ENCODE results near the gene CLPSL1.

DNA sequence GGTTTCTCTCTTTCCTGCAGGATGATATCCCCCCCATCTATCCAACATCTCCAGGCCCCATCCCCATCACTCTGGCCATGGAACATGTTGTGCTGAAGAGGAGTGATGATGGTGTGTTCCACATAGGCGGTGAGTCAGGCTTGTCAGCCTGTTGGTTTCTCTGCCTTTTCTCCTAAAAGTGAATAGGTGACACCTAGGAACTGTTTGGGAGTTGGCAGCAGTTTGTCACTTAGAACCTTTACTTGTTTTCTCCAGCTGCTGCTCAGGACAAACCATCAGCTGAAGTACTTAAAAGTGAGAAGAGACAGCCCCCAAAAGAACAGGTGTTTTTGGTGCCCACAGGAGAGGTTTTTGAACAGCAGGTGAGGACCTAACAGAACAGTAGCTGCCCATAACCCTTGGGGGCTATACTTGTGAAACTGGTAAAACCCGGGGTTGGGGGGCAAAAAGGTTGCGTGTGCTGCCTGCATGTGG lies 16.2 kb downstream of the TAF11 start:
- PRO-cap, 4 experiments = no peak in any of the 4 experiments
- RAMPAGE, long total RNA, 2 experiments = no peak in any of the 2 experiments

DNA sequence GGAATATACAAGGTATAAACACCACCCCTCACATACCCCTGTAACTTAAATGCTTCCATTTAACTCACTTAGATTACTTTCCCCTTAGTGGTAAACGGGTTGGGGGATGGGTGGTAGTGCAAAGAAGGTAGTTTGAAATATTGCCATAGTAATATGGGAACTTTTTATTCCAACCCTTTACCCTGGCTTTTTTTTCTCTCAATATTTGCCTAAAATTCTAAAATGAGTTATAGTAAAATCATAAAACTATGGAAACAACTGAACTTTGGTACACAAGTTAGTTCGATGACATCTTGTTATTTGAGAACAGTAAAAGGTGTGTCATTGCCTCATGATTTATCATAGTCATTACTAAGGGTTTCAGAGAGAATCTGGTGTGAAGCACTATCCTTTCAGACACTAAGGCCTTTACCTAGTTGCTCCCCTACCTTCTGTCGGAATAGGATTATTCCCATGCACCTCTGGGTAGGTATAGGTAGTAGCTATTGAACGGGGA lies 11.5 kb downstream of the TAF11 start:
- PRO-cap, 4 experiments = no peak in any of the 4 experiments
- RAMPAGE, long total RNA, 2 experiments = no peak in any of the 2 experiments

- PRO-cap, 4 experiments = peak in 4 of 4 experiments; most common plus-strand start chr6:35017031 (in 4); most common minus-strand start chr6:35017107 (in 2)
- RAMPAGE, long total RNA, 2 experiments = start-site peak on the plus strand in 1 of 2 experiments, at chr6:35017026-35017118 at its widest, 23 reads per replicate
These were observed 124.5 kb downstream of the TCP11 start for GRCh38 chr6:35016353-35017412.

- PRO-cap, 4 experiments = no peak in any of the 4 experiments
- RAMPAGE, long total RNA, 2 experiments = no peak in any of the 2 experiments
These were observed 103.7 kb downstream of the TCP11 start for GRCh38 chr6:35037514-35037812.

DNA sequence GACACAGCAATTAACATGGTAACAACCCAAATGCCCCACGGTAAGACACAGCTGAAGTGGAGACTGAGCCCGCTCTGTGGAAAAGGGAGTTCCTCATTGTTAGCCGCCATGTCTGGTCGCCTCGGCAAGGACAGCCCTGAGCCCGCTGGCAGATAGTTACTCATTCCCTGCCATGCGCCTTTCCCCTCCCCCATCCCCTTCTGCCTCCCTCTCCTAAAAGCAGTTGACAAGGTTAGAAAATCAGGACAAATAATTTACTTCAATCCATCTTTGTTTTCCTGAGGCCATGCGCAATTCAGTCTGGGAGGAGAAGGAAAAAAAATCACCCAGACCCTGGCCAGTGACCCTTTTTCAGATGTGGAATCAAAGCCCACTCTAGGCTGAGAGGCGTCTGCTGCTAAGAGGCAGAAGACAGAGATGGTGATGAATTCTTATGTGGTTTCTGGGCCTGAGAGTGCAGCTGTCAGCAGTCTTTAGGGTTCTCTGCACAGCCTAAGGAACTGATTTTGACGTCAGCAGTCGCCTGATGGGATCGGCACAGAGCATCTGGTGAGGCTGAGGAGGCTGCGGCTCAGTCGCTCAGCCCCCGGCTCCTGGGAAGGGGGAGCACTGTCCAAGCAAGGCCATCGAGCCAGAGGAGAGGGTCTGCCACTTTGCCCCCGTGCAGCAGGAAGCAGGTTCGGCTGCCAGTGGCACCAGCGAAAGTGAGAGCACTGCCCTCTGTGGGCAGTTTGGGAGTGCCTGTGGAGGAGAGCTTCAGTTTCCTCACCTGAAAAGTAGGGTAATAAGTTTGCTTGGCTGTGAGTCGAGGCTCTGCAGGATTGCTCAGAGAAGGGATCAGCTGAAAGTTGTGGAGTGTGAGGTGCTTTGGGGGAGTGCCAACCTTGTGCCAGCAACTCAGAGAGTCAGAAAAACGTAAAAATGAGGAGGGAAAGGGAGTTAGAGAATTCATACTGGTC lies 92.6 kb downstream of the TCP11 start:
- PRO-cap, 4 experiments = peak in 3 of 4 experiments; most common plus-strand start position 540 of the sequence (in 3); most common minus-strand start position 406 of the sequence (in 3)
- RAMPAGE, long total RNA, 2 experiments = no peak in any of the 2 experiments

DNA sequence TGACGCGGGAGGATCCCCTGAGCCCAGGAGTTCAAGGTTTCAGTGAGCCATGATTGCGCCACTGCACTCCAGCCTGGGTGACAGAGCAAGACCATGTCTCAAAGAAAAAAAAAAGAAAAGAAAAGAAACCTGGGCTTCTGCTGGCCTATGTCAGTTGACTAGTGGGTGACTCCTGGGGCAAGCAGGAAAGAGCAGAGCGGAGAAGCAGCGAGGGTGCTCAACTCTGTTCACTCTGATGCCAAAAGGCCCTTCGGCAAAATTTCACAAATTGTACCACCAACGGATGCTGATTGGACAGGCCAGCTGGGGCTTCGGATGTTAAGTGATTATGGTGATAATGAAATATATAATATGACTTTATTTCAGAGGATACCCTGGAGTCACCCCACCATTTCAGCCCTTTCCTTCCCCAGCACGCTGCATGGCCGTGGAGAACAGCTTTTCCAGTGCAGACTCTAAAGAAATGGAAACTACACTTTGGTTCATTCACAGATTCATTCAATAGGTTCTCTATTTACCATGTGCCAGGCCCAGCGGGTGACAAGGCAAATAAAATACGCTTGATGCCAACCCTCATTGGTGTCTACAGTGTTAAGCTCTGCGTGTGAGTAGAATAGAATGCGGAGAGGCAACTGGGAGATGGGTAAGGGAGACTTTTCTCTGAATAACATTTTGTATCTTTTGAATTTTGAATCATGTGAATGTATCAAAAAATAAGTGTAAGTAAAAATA lies 89.9 kb downstream of the TCP11 start:
- PRO-cap, 4 experiments = no peak in any of the 4 experiments
- RAMPAGE, long total RNA, 2 experiments = no peak in any of the 2 experiments

DNA sequence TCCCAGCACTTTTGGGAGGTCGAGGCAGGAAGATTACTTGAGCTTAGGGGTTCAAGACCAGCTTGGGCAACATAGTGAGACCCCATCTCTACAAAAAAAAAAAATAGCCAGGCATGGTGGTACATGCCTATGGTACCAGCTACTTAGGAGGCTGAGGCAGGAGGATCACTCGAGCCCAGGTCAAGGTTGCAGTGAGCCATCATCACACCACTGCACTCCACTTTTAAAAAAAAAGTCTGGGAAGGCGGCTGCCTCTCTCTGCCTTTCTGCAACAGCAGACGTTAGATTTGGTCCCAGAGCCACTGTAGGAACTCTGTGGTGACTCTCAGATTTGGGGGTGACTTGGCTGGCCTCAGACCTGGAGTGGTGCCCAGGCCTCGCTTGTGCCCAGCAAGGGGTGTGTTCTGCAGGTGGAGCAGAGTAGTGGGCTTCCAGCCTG lies 66.8 kb downstream of the TCP11 start:
- PRO-cap, 4 experiments = peak in 3 of 4 experiments; most common plus-strand start position 165 of the sequence (in 3)
- RAMPAGE, long total RNA, 2 experiments = no peak in any of the 2 experiments

GRCh38 chr6:35318051-35319199 lies 20.8 kb downstream of the DEF6 start:
- PRO-cap, 4 experiments = peak in 4 of 4 experiments; most common plus-strand start chr6:35318640 (in 4); most common minus-strand start chr6:35319015 (in 4)
- RAMPAGE, long total RNA, 2 experiments = no peak in any of the 2 experiments

DNA sequence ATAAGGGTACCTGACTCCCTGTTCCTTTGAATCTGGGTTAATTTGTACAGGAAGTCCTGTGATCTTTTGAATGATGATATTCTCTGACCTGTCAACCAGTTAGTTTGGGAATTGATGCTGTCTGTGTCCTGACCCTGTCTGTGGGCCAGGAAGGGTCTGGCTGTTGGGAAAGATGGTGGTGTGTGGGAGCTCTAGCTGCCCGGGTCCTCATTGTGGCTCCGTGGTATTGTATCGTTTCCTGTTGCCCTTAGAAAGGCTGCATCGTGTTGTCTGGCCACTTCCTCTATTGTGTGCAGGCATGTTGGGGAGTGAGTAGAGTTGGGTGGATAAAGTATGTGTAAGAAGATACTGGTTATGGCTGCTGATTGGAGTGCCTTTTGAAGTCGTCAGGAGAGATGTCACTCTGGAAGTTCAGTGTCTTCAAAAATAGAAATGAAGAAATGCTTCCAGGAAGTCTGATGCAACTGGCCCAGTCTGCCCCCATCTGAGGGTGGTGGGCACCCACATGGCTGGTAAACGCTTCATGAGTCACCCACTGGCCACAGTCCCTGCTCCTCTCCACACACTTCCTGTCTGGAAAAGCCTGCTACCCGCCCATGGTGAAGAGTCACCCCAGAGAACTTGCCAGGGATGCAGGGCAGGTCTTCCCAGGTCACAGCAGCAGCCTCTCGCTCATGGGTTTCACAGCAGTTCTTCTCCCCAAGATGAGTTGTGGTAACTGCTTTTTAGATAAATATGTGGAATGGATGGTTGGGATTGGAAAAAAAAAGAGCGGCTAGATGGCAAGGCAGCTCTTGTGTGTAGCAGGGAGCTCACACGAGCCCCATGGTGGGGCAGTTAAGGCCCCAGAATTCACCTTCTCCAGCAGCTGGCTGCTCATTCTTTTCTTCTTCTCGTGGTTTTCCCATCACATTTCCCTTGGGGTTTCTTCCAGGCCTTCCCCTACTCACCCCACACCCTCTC lies 28.0 kb downstream of the PPARD start:
- PRO-cap, 4 experiments = peak in 3 of 4 experiments; most common plus-strand start position 615 of the sequence (in 2); most common minus-strand start position 212 of the sequence (in 1)
- RAMPAGE, long total RNA, 2 experiments = no peak in any of the 2 experiments

- PRO-cap, 4 experiments = no peak in any of the 4 experiments
- RAMPAGE, long total RNA, 2 experiments = no peak in any of the 2 experiments
These were observed 41.3 kb upstream of the FANCE start for GRCh38 chr6:35410803-35411199.

GRCh38 chr6:35455607-35456204 lies 3.6 kb downstream of the FANCE start:
- PRO-cap, 4 experiments = no peak in any of the 4 experiments
- RAMPAGE, long total RNA, 2 experiments = start-site peak on the plus strand in 1 of 2 experiments, at chr6:35455847-35455913 at its widest, 8 reads per replicate

GRCh38 chr6:35485978-35487007 lies 10.6 kb downstream of the TEAD3 start:
- PRO-cap, 4 experiments = peak in 1 of 4 experiments; most common minus-strand start chr6:35486394 (in 1)
- RAMPAGE, long total RNA, 2 experiments = no peak in any of the 2 experiments

DNA sequence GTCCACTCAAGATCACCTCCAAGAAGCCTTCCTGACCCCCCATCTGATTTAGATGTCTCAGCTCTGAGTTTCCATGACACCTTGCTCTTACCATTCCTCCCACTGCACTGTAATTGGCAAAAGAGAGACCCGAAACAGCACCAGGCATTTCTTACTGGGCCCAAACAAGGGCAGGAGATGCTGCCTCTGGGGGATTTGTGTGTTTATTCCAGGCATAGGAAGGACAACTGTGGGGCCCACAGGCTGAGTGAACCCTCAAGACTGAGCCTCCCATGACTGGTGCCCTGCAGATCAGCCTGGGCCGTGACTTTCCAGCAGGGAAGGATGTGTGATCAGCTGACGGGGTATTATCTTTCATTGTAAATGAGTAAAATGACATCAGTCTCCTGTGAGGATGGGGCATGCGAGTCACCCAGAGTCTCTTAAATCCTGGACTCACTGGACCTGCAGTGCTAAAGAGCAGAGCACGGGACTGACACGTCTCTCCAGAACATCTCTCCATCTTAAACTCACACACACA lies 3.8 kb upstream of the TEAD3 start:
- PRO-cap, 4 experiments = no peak in any of the 4 experiments
- RAMPAGE, long total RNA, 2 experiments = no peak in any of the 2 experiments

- PRO-cap, 4 experiments = no peak in any of the 4 experiments
- RAMPAGE, long total RNA, 2 experiments = no peak in any of the 2 experiments
These were observed 6.7 kb downstream of the TULP1 start for GRCh38 chr6:35505993-35506393.

- PRO-cap, 4 experiments = peak in 1 of 4 experiments; most common minus-strand start chr6:35575271 (in 1)
- RAMPAGE, long total RNA, 2 experiments = no peak in any of the 2 experiments
These were observed 62.3 kb upstream of the TULP1 start for GRCh38 chr6:35574978-35575358.

GRCh38 chr6:35596483-35597293 lies 84.0 kb upstream of the TULP1 start:
- PRO-cap, 4 experiments = no peak in any of the 4 experiments
- RAMPAGE, long total RNA, 2 experiments = no peak in any of the 2 experiments

DNA sequence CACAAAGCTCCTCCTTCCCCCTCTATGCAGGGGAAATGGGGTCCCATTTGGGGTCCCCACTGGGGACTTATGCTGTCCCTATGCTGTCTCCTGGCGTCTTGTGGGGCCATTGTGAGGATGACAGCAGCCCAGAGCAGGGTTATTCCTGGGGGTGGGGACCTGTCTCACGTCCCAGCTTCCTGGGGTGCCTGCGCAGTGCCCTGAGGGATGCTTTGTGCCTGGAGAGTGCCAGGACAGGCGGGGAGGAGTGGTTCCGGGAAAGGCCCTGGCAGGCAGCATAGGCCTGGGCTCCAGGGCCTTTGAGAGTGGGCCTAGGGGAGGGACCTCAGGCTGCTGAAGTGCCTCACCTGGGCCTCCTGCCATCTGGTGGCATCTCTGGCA lies 8.0 kb upstream of the ARMC12 start:
- PRO-cap, 4 experiments = peak in 3 of 4 experiments; most common plus-strand start position 305 of the sequence (in 2); most common minus-strand start position 220 of the sequence (in 2)
- RAMPAGE, long total RNA, 2 experiments = no peak in any of the 2 experiments

GRCh38 chr6:35780721-35781071 lies at the start of gene CLPSL1:
Gene CLPSL1 (plus strand): TSS chr6:35781019.
- PRO-cap, 4 experiments = no peak in any of the 4 experiments
- RAMPAGE, long total RNA, 2 experiments = no peak in any of the 2 experiments

- PRO-cap, 4 experiments = no peak in any of the 4 experiments
- RAMPAGE, long total RNA, 2 experiments = no peak in any of the 2 experiments
These were observed 5.8 kb downstream of the CLPSL1 start for GRCh38 chr6:35786594-35787127.

GRCh38 chr6:36028621-36029398 lies 1.2 kb downstream of the MAPK14 start:
- PRO-cap, 4 experiments = peak in 4 of 4 experiments; most common plus-strand start chr6:36028962 (in 3); most common minus-strand start chr6:36028764 (in 3)
- RAMPAGE, long total RNA, 2 experiments = no peak in any of the 2 experiments